NCI-H460 (cell line): ENCODE measurements around the genes SEC24B and RRH.

DNA sequence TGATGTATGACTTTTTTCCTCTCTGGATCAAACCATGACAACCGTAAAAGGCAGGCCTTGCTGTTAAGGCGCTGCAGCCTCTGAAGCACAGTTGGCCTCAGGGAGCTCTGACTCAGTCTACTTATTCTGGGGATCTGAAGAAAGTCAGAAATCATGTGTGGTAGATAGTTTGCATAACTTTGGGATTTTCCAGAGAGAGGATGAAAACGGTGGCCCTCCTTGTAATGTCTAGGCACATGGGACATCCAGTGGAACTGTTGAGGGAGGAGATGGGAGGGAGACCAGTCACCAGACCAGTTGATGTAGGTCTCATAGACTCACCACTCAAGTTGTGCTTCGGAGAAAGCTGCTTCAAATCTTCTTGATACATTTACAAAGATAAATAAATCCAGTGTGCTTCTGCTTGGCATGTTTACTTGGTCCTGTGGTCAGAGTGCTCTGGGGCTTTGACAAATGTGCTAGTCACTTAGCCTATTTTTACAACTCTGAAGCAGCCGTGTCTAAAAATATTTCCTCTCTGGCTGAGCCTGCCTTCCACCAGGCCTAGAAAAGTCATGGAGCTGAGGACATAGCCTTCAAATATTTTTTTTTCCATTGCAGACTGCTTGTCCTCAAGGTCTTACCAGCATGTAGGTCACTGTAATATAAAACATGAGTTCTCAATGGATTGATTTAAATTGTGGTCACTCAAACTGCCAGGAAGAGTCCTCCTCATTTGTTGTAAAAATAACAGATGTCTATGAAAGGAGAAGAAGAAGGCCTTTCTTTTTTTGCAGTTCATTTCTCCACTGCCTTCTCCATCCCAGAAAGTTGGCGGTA, 7.6 kb downstream of the HADH start:
RAMPAGE:
- cytosol, long total RNA, result no peak
- long total RNA, result no peak
- nucleus, long total RNA, result no peak

RAMPAGE:
- cytosol, long total RNA, result no peak
- long total RNA, result no peak
- nucleus, long total RNA, result no peak
Observed at GRCh38 chr4:108029988-108030209, 40.2 kb downstream of the HADH start.

DNA sequence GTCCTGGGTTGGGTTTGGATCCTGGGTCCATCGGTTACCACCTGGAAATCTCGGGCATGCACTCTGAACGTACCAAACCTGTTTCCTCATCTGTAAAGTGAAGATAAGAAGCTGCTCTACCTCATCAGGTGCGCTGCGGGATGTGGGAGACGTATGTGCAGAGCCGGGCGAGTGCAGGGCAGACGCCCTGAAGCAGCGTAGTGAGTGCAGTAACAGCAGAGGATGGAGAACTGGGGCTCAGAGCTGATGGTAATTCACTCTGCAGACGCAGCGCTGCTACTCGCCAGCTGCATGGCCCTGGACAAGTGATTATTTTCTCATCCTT, 64.4 kb downstream of the HADH start:
RAMPAGE:
- cytosol, long total RNA, result no peak
- long total RNA, result no peak
- nucleus, long total RNA, result no peak

GRCh38 chr4:108107590-108108632, 60.8 kb downstream of the LEF1 start:
RAMPAGE:
- cytosol, long total RNA, result no peak
- long total RNA, result no peak
- nucleus, long total RNA, result no peak

GRCh38 chr4:108171830-108172870, 3.4 kb upstream of the LEF1 start:
RAMPAGE:
- cytosol, long total RNA, result no peak
- long total RNA, result no peak
- nucleus, long total RNA, result no peak

DNA sequence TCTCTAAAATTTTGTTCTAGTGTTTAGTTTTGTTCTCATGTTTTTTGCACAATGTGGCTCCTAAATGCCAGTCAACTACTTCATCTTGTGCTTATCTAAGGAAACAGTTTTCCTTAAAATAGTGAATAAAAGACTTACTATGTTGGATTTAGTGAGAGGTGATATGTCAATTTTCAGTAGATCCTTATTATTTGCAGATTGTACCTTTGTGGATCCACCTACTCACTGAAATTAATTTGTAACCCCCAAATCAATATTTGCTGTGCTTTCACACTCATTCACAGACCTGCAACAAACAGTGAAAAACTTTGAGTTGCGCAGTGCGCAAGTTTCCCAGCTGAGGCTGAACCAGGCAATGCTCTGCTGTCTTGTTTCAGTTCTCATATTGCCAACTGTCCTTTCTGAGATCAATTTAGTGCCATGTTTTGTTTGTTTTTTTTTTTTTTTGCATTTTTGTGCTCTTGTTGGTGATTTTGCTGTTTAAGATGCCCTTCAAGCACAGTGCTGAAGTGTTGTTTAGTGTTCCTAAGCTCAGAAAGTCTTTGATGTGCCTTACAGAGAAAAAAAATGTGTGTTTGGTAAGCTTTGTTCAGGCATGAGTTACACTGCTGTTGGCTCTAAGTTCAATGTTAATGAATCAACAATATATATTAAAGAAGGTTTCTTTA, 40.8 kb upstream of the LEF1 start:
RAMPAGE:
- cytosol, long total RNA, result no peak
- long total RNA, result no peak
- nucleus, long total RNA, result no peak

DNA sequence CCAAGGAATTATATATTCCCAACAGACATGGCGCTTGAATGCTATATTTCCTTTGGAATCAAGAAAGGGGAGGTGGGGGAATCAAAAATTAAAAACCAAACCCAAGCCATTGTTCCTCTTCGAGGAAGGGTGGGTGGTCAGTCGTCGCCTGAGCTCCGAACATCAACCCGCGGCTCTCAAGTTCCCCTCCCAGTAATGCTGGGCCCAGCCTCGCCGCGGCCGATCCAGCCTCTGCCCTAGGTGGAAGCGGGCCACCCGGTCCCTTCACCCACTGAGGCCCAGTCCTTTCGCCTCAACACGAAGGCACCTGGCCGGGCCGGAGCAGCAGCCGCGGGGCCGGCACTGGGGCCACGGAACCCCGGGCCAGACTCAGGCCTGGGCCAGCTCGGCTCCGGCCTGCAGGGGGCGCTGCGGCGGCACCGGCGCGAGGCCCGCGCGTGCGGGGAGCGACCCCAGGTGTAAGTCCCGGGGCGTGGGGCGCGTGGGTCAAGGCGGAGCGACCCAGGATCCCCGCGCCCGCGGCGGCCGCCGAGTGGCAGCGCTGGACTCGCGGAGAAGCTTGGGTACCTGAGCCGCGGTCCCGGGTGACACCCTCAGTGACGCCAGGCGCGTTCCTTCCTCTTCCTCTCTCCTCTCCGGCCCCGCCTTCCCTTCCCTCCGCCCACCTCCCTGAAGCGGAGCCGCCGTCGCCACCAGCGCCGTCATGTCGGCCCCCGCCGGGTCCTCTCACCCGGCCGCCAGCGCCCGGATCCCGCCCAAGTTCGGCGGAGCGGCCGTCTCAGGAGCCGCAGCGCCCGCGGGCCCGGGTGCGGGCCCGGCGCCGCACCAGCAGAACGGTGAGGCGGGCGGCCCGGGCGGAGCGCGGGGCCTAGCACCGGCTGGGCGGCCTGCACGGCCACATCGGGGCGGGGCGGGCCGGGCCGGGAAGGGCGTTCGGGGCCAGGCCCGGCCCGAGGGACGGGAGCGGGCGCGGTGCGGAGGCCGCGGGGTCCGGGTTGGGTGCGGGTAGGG, at the start of gene SEC24B:
TSS of gene SEC24B (plus strand) at position 649 of the 1,011 bp plus-strand sequence.
RAMPAGE:
- cytosol, long total RNA, result start-site peak on the minus strand centred at position 622 of the sequence, 59 bp wide, 32 and 14 reads in 2 replicates
- long total RNA, result no peak
- nucleus, long total RNA, result no peak

DNA sequence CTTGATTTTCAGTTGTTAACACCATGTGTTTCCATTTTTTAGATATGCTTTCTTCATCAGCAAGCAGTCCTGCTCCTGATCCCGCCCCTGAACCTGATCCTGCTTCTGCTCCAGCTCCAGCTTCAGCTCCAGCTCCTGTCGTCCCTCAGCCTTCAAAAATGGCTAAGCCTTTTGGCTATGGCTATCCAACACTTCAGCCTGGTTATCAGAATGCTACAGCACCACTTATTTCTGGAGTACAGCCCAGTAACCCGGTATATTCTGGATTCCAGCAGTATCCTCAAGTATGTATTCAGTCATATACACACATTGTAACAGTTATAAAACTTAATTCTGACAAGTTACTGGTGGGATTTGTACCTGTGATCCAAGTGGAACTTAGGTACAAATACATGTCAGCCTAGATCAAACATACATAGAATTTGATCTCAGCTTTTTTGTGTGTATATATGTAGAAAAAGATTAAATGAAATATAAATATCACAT, 61.0 kb downstream of the SEC24B start:
RAMPAGE:
- cytosol, long total RNA, result no peak
- long total RNA, result no peak
- nucleus, long total RNA, result no peak

DNA sequence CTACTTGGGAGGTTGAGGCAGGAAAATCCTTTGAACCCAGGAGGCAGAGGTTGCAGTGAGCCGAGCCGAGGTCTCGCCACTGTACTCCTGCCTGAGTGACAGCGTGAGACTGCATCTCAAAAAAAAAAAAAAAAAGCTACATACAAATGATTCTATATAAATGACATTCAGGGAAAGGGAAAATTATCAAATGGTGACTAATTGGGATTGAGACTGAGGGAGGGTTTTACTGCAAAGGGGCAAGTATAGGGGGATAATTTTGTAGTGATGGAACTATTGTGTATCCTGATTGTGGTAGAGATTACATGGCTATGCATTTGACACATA, 31.8 kb upstream of the MCUB start:
RAMPAGE:
- cytosol, long total RNA, result no peak
- long total RNA, result no peak
- nucleus, long total RNA, result no peak

RAMPAGE:
- cytosol, long total RNA, result no peak
- long total RNA, result no peak
- nucleus, long total RNA, result no peak
Observed at GRCh38 chr4:109703871-109704463, 722 bp upstream of the CASP6 start.

DNA sequence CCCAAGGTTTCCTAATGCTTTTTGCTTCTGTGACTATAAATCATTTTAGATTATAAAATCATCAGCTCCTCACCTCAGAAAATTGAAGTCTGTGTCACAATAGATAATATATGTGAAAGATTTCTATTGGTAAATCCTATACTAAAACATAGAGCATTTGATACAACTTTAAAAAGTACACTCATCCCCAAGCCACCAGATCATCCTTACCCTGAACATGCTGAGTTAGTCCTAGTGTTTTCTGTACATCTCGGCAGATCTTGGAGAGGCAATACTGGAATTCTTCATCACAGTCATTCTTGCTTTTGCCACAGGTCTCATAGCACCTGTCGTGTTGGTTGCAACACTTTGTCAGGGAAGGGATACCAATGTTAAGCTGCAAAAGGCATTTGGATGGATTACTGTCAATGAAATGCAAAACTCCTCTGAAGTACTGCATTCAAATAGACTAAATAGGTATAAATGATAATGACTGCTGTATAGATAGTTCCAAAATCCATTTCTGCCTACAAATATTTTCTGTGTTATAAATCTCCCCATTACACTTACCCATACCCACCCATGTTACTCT, 12.4 kb downstream of the PLA2G12A start:
RAMPAGE:
- cytosol, long total RNA, result no peak
- long total RNA, result no peak
- nucleus, long total RNA, result no peak

DNA sequence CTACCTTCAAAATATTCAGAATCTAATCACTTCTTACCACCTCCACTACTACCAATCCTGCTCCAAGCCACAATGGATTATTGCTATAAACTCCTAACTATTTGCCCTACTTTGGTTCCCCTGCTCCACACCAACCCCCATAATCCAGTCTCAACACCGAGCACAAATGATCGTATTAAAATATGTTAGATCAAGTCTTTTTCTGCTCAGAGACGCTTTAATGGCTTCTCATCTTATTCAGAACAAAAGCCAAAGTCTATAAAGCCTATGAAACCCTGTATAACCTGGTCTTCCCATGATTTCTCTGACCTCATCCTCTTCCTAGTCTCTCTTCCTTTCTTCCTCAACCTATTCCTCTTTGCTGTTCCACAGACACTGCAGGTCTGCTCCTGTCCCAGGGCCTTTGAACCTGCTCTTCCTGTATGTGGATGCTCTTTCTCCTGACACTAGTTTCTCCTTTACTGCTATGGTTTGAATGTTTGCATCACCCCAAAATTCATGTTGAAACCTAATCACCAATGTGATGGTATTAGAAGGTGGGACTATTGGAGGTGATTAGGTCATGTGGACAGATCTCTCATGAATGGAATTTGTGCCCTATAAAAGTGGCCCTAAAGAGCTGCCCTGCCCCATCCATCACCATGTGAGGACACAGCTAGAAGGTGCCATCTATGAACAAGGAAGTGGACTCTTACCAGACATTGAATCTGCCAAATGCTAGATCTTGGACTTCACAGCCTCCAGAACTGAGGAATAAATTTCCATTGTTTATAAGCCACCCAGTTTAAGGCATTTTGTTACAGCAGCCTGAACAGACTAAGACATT, 7.8 kb downstream of the PLA2G12A start:
RAMPAGE:
- cytosol, long total RNA, result no peak
- long total RNA, result no peak
- nucleus, long total RNA, result no peak

GRCh38 chr4:109827811-109828168, at the start of gene RRH:
TSS of gene RRH (plus strand) at chr4:109827972.
RAMPAGE:
- cytosol, long total RNA, result no peak
- long total RNA, result no peak
- nucleus, long total RNA, result no peak

DNA sequence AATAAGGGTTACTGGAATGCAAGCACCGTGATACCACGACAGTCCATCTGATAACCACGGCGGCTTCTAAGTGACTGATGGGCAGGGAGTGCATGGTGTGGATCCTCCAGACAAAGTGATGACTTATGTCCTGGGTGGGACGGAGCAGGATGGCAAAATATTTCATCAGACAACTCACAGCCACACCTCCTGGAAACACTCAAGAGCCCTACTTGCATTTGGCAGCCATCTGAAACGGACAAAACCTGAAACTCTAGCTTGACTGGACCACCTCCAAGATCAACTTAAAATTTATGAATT, 25.8 kb downstream of the LRIT3 start:
RAMPAGE:
- cytosol, long total RNA, result no peak
- long total RNA, result no peak
- nucleus, long total RNA, result no peak

DNA sequence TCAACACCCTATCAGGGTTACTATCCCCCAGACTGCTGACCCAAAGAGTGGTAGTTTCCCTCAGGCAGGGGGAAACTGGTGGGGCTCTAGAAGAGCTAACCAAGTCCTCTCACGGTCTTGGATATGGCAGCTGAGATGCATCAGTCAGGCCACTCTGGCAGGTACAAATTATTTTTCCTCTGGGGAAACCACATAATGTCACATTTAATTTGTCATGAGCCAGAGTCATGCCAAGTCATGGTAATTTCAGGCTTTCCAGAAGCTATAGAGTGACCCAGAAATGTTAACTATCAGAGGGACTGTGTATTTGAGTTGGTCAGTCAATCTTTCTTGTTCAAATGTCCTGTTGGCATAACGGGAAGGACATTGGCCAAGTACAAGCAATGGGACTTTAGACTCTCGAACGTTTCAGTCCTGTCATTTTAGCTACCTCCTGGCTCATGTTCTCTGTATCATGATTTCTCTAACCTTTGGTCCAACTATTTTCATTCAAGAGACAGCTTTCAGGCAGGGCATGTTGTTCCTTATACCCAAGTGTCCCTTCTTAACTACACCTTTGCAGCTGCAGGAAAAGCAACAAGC, 142.4 kb downstream of the EGF start:
RAMPAGE:
- cytosol, long total RNA, result no peak
- long total RNA, result no peak
- nucleus, long total RNA, result no peak

RAMPAGE:
- cytosol, long total RNA, result no peak
- long total RNA, result no peak
- nucleus, long total RNA, result no peak
Observed at GRCh38 chr4:110614608-110615270, 8.1 kb downstream of the PITX2 start.

GRCh38 chr4:110632028-110632704, 9.3 kb upstream of the PITX2 start:
RAMPAGE:
- cytosol, long total RNA, result no peak
- long total RNA, result no peak
- nucleus, long total RNA, result no peak

DNA sequence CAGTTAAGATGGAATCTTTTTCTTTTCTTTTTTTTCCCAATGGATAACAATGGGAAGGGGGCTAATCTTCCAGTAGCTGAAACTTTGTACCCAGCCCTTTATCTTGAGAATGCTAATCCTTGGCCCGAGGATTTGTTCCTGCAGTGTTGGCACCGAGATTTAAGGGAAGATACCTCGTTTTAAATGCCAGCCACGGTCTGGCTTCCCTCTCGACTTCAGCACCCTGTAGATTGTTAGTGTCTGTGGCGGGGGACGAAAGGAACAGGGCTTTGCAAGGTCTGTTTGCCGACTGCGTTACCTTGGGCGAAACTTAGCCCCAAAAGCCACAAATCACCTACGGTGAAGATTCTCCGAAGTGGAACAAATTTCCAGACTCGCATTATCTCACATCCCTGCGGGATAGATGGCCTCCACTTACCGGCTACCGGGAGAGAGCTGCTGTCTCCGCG, 13.5 kb upstream of the PITX2 start:
RAMPAGE:
- cytosol, long total RNA, result no peak
- long total RNA, result no peak
- nucleus, long total RNA, result no peak

RAMPAGE:
- cytosol, long total RNA, result no peak
- long total RNA, result no peak
- nucleus, long total RNA, result no peak
Observed at GRCh38 chr4:111336659-111337029, 713.8 kb upstream of the PITX2 start.

RAMPAGE:
- cytosol, long total RNA, result no peak
- long total RNA, result no peak
- nucleus, long total RNA, result no peak
Observed at GRCh38 chr4:112187452-112188126, 42.3 kb downstream of the FAM241A start.